Hepatocyte (in vitro differentiated cells and primary cell): ENCODE results near the genes PRICKLE1 and TWF1.

GRCh38 chr12:40156005-40156345, 50.1 kb upstream of the SLC2A13 start:
- RAMPAGE, long total RNA: no peak
- RRBS: no CpG with 5 or more reads among the region's 2 CpGs

DNA sequence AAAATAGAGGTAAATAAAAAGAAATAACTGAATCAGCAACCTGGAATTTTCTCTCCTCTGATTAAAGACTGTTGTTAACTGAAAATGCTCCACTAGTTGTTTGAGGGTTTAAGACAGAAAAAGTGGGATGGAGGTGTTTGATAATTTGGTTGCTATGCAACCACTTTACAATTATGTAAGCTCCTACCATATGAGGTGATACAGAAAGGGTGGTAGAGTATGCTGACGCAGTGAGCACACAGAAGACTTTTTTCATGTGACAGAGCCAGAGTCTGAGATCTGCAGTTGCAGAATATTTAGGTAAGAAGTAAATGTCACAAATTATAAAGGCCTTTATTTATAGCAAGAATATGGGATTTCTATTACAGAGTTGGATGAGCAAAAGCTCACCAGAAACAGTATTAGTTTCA, 50.5 kb upstream of the SLC2A13 start:
- RAMPAGE, long total RNA: no peak
- RRBS: no CpG with 5 or more reads among the region's 1 CpG

DNA sequence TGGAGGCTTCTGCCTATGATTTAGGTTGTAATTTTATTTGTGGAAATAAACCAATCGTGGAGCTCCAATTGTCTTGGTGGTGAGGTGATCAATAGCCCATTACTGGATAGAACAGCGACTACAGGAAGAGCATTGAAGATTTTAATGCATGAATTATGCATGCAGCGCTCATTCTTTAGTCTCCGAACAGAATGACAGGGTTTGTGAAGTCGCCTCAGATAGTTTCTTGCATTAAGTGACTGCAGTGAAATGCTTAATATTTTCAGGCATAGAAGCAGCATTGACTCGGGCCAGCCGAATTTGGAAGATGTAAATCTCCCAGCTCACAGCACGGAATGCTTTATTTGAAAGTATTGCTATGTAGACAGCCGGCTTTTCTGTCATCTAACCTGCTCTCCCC, 135.5 kb downstream of the CNTN1 start:
- RAMPAGE, long total RNA: no peak
- RRBS: no CpG with 5 or more reads among the region's 9 CpGs

DNA sequence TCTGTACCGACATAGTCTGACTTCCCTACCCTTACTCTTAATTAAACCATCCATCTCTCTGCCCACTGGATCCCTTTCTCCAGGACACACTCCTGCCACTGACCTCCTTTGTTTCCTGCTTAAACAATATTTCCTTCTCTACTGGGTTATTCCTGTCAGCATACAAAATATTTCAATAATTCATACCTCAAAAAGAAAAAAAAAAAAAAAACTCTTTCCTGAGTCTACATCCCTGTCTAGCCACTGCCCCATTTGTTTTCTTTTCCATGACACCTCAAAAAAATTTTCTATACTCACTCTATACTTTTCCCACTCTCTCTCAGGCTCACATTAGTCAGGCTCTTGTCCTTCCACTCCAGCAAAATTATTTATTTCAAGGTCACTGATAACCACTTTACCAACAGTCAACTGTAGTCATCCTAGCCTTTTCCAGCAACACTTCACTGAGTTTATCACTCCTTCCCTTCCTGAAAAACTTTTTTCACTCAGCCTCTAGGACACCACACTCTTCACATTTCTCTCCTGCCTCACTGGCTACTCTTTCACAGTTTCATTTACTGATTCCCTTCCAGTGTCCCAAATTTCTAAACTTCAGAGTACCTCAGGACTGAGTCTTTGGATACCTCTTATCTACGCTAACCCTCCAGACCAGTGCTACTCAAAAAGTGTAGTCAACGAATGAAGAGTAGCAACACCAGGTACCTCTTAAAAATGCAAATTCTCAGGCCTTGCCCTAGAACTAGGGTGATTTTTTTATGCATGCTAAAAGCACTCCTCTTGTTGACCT, 29.4 kb upstream of the GXYLT1 start:
- RAMPAGE, long total RNA: no peak
- RRBS: no CpG with 5 or more reads among the region's 3 CpGs

DNA sequence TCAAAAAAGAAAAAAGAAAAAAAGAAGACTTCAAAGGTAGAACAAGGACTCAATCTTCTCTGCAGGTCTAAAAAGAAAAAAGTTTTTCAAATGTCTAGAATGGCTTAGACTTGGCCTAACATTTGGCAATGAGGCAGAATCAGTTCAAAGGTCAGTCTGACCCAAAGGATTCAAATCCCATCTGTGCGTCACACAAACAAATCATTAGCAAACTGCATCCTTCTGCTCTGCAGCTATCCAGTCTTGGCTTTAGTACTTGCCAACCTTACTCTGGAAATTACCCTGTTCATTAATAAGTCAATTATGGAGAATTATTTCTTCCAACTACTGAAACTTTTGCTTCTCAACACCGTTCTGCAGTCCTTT, 3.1 kb downstream of the YAF2 start:
- RAMPAGE, long total RNA: no peak
- RRBS: no CpG with 5 or more reads among the region's 2 CpGs

- RAMPAGE, long total RNA: no peak
- RRBS: no CpG with 5 or more reads among the region's 3 CpGs
These were observed 12.2 kb downstream of the ZCRB1 start for GRCh38 chr12:42313496-42314247.

GRCh38 chr12:42589469-42590523, at the start of gene PRICKLE1:
Gene PRICKLE1, minus strand, starts transcription at chr12:42589746.
- RAMPAGE, long total RNA: no peak
- RRBS: 1% methylated on average over 50 of the region's 118 CpGs

GRCh38 chr12:42691788-42692592, 102.4 kb upstream of the PRICKLE1 start:
- RAMPAGE, long total RNA: no peak
- RRBS: no CpG with 5 or more reads among the region's 9 CpGs

- RAMPAGE, long total RNA: no peak
These were observed 466.7 kb downstream of the ADAMTS20 start for GRCh38 chr12:43085379-43085712.

- RAMPAGE, long total RNA: start-site peak on the minus strand at chr12:43806254-43806320, 713 and 183 reads in 2 replicates
- RRBS: under 1% methylated on average over 23 of the region's 94 CpGs
These were observed at the start of gene TWF1 for GRCh38 chr12:43805592-43806713. Gene TWF1, minus strand, starts transcription at chr12:43806317.

DNA sequence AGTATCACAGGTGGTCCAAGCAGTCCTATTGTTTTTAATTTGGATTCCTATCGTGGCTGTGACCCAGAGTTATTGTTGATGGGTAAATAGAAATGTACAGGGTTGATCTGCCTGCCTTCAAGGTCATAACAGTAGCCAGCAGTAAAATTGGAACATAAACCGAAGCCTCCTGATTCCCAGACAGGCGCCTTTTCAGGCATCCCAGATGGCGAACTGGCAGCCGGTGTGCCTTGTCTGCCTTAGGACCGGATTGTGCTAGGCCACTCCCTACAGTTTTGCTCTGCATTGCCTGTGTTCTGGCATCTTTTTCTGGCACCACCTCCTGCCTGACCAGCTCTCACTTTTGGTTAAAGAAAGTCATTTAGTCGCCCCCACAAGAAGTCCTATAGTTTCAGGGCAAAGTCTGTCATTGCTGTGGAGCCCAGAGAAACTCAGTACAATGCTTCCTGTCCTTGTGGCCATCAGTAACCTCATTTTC, 22.3 kb downstream of the TMEM117 start:
- RAMPAGE, long total RNA: no peak
- RRBS: no CpG with 5 or more reads among the region's 7 CpGs

- RAMPAGE, long total RNA: no peak
- RRBS: no CpG with 5 or more reads among the region's 6 CpGs
These were observed 119.0 kb downstream of the TMEM117 start for GRCh38 chr12:43954876-43955377.

DNA sequence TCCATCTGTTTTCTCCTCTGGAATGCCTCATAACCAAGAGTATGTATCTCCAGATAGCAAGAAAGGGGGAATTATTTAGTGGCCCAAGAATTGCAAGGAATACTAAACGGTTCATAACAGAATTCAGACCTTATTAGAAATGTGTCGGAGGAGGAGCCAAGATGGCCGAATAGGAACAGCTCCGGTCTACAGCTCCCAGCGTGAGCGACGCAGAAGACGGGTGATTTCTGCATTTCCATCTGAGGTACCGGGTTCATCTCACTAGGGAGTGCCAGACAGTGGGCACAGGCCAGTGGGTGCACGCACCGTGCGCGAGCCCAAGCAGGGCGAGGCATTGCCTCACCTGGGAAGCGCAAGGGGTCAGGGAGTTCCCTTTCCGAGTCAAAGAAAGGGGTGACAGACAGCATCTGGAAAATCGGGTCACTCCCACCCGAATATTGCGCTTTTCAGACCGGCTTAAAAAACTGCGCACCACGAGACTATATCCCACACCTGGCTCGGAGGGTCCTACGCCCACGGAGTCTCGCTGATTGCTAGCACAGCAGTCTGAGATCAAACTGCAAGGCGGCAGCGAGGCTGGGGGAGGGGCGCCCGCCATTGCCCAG, 74.8 kb upstream of the NELL2 start:
- RAMPAGE, long total RNA: no peak
- RRBS: no CpG with 5 or more reads among the region's 30 CpGs

GRCh38 chr12:45050322-45050736, 570 bp downstream of the DBX2 start:
- RAMPAGE, long total RNA: no peak
- RRBS: 4% methylated on average over 25 of the region's 35 CpGs

DNA sequence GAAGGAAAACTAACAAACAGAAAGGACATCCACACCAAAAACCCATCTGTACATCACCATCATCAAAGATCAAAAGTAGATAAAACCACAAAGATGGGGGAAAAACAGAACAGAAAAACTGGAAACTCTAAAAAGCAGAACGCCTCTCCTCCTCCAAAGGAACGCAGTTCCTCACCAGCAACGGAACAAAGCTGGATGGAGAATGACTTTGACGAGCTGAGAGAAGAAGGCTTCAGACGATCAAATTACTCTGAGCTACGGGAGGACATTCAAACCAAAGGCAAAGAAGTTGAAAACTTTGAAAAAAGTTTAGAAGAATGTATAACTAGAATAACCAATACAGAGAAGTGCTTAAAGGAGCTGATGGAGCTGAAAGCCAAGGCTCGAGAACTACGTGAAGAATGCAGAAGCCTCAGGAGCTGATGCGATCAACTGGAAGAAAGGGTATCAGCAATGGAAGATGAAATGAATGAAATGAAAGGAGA, 155.8 kb downstream of the ANO6 start:
- RAMPAGE, long total RNA: no peak
- RRBS: no CpG with 5 or more reads among the region's 9 CpGs

DNA sequence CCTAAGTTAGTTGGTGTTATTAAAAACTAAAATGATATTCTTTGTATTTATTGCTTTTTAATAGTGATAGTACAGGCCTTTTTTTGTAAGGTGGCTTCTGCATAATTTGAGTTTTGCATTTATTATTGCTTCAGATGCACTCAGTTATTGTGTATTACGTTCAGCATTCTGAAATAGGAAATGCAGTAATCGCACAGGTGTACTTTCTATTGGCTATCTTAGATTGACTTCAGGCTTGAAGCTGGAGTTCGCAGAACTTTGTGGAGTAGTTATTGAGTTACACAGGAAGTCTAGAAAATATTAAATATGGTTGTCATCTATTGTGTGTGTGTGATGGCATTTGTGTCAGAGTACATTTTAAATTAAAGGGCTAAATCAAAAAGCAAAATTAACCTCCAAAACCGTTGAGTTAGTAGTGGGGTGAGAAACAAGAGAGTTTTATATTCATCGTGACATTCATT, 2.7 kb downstream of the ARID2 start:
- RAMPAGE, long total RNA: no peak
- RRBS: no CpG with 5 or more reads among the region's 5 CpGs

GRCh38 chr12:45750591-45751412, 21.3 kb downstream of the ARID2 start:
- RAMPAGE, long total RNA: no peak
- RRBS: no CpG with 5 or more reads among the region's 3 CpGs

GRCh38 chr12:45851376-45852314, 122.1 kb downstream of the ARID2 start:
- RAMPAGE, long total RNA: no peak
- RRBS: no CpG with 5 or more reads among the region's 11 CpGs

GRCh38 chr12:45891567-45892291, 98.6 kb downstream of the SCAF11 start:
- RAMPAGE, long total RNA: no peak
- RRBS: no CpG with 5 or more reads among the region's 4 CpGs

GRCh38 chr12:45991482-45992390, 1.4 kb upstream of the SCAF11 start:
- RAMPAGE, long total RNA: no peak
- RRBS: 1% methylated on average over 6 of the region's 53 CpGs